ENCODE measurements around the gene PFDN4.

GRCh38 chr20:53757457-53757925 is 163.9 kb upstream of the ZNF217 start:
- RRBS, result 92% methylated on average over 4 of the region's 18 CpGs

DNA sequence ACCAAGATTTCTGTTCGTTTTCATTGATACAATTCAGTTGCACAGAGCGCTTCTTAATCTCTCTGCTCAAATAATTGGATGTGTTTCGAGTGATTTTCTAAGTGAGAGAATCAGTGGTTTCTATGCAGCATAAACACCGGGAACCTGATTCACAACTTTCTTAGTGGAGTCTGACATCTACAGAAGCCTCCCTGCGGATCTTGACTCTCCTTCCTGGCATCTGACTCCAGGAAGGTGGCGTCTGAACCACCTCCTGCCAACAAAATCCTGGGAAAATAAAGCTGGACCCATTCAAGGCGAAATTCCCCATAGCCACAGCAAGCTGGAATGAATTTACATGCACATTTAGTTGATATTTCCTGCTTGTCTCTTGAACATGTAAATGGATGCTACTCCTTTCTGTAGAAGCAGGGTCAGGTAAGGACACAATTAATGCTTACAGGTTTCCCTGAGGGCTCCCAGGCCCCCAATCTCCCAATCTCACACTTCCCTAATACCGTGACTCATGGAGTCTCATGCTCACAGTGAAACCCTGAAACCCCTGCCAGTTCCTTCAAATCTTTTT is 197.3 kb upstream of the ZNF217 start:
- RRBS, result no CpG with 5 or more reads among the region's 8 CpGs

DNA sequence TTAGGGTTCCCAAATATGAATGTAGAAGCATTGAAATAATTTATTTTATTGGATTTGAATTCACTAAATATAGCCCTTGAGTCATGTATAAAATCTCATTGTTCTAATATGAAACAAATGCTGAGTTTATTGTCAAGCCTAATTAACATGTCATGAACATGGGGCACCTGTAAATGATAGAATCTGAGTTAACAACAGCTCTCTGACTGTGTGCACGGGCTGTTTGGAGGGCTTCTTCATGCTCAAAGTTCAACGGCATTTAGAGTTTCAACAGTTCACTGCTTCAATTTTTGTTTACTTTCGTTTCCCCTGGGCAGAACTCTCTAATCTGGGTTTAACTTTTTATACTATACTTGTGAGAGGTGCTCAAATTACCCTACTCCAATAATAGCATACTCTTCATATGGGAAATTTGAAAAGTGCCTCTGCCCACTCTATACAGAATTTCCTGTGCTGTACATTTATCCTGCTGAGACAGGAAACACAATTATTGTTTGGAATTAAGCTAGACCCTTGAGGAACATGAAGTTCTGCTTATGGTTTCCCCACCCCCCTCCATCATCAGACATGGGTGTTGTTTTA is 236.4 kb upstream of the ZNF217 start:
- RRBS, result no CpG with 5 or more reads among the region's 3 CpGs

DNA sequence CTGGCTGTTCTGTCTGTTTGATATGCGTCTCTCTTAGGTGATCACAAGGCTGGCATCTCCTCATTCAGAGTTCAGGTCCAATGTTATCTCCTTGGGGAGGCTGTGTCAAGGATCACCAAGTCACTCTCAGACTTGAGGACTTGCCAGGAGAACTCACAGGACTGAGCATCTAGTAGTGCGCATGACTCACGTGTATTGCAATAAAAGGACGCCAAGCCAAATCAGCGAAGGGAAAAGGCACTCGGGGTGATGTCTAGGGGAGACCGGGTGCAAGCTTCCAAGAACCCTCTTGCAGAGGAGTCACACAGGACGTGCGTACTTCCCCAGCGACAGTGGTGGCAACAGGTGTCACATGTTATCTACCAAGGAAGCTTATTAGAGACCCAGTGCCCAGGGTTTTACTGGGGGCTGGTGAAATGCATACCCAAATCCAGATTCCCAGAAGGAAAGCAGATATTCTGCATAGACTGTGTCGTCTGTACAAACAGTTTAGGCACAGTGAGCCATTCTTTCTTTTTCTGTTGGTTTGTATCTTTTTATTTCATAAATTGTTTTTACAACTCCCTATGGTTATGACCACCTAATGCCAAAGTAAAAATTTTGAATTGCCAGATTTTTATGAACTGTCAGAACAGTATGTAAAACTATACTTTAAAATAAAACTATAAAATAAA is 234.8 kb downstream of the BCAS1 start:
- RRBS, result no CpG with 5 or more reads among the region's 11 CpGs

DNA sequence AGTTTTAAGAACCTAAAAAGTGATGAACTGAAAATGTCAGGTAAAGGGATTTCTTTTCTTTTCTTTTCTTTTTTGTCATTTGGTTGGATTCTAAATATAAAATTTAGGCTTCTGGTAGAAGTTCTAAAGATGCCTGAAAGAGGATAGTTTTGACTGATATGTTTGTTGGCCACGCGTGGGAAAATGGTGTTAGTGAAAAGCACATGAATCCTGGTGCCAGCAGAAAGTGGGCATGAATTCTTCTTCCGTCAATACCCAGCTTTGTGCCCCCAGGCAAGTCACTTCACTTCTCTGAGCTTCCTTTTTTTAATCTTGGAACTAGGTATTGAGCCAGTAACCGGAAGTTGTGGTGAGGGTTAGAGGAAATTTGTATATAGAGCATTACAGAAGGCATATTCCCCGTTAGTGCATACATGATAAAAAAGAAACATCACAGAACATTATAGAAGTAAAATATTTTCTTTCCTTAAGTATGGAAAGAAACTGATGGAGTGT is 223.3 kb downstream of the BCAS1 start:
- RRBS, result no CpG with 5 or more reads among the region's 5 CpGs

DNA sequence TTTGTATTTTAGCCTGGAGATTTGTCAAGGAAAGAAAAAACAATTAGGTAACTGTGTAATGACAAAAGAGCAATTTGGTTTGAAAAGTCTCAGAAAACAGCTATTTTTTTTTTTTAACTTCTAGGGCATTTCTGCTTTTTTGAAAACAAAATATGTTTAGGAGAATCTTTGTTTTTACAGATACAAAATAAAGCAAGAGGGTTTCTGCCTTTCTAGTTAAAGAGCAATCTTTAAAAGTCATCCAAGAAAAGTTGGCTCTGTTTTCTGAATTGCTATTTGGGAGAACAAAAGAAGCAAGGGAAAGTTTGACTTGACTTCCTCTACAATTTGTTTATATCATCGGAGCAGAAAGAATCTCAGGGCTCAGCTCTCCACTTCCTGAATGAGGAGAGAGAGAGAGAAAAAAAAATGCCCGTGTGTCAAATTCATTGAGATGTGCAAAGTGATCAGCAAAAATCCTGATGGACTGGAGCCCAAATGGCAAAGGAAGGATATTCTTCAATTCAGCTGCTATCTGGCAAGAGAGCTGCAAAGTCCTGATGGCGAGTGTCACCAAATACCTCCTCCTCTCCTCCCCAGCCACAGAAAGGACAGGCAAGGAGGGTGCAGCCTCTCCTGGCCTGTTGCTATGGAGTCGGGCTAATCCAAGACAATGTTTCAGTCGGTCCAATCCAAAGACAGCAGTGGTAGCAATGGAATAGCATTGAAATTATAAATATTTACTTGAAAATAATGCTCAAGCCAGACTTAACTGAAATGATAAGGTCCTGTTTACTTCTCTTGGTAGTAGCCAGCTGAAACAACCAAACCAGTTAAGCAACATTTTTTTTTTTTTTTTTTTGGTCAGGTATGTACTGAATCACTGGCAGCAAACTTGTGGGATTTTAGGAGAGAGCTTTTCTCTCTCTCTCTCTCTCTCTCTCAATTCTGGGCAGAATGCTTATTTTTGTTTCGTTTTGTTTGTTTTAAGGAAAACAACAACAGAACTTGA is 204.5 kb downstream of the BCAS1 start:
- RRBS, result no CpG with 5 or more reads among the region's 6 CpGs

DNA sequence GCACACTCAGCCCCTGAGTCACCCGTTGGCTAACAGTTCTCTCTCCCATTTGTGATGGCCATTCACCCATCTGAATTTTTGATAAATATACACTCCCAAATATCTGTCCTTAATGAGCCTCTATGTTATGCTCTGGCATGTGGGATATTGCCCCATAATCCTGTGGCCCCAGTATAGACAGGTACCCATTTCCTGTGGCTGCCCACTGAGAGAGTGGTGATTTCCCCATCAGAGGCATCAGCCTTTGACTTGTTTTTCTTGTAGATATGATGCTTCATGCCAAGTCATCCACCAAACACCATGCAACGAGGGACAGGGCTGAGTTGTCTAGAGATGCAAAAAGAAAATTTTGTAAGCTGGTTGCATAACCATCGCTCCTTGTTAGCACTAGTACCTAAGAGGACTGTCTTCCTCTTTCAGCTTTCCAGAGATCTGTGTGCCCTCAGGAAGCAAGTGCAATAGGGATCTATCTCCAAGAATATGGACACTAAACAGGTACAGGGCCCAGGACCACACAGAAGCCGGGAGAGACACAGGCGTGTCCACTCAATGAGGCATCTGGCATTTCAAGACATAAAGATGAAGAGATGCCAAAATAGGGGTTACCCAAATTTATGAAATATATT is 166.8 kb downstream of the BCAS1 start:
- RRBS, result no CpG with 5 or more reads among the region's 5 CpGs

- RRBS, result no CpG with 5 or more reads among the region's 5 CpGs
Observed at GRCh38 chr20:53910305-53910730, 160.1 kb downstream of the BCAS1 start.

- RRBS, result no CpG with 5 or more reads among the region's 9 CpGs
Observed at GRCh38 chr20:53941913-53942683, 128.3 kb downstream of the BCAS1 start.

GRCh38 chr20:54017947-54018247 is 52.5 kb downstream of the BCAS1 start:
- RRBS, result no CpG with 5 or more reads among the region's 3 CpGs

DNA sequence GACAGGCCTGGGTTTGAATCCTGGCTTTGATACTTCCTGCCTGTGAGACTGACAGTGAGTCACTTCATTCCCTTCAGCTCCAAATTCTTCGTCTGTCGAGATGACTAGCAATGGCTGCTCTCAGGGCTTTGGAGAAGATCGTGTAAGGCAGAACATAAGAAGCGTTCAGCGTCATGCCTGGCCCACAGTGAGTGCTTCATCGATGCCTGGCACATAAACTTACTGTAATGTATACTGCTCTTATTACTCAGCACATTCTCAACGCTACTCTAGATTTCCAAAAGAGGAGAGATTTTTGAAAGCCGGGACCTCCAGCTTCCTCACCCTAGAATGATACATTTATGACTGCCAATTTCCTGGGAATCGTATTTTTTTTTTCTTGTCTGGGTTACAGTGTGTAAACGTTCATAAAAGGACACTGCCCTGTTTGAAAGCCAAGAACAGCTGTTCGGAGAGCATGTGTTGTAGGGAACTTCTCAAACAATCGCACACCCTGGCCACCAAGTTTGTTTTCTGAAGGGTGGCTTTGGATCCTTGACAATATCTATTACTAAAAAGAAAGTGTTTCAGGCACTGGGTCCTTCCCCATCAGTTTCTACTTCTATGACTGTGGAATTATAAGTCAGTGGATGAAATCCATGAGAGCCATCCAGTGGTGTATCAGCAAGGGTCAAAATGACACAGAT is 16.3 kb upstream of the BCAS1 start:
- RRBS, result no CpG with 5 or more reads among the region's 12 CpGs

GRCh38 chr20:54207480-54208228 is at the start of gene PFDN4:
Gene PFDN4, plus strand, starts transcription at chr20:54208087.
- RRBS, result 3% methylated on average over 6 of the region's 51 CpGs

DNA sequence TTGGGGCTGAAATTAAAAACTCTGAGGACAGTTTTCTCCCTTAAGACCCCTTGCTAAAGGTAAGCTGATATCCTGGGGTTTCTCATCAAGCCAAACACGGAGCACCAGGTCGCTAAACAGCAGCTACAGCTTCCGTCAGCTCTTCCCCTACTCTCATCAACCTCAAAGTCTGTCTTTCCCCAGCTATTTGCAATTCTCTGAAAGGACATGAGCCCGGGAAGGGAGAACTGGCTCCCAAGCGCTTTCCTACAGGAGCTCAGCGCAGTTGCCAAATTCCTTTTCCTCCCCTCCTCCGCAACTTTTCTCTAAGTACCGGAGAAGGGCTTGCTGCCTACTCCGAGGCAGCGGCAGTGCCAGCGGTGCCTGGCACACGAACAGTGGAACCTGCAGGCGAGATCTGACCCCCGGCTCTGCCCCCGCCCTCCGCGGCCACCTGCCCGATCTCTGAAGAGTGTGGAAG is 2.3 kb downstream of the CBLN4 start:
- RRBS, result 21% methylated on average over 13 of the region's 18 CpGs

GRCh38 chr20:56367712-56368926 is 9.3 kb downstream of the FAM210B start:
- RRBS, result no CpG with 5 or more reads among the region's 10 CpGs

DNA sequence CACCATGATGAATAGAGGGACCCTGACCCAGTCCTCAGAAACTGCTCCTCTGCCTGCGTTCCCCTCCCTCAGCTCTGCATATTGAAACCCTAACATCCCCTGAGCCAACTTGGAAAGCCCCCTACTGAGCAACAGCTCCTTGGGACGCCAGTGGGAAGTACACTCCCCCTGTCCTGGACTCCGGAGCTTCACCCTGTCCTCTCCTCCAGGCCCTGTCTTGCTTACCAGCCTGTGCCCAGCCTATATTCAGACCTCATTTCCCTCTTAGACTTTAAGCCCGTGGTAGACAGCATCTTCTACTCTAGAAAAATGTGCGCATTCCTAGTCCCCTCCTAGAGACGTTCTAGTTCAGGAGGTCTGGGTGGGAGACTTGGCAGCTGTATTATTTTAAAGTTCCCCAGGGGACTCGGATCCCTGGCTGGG is 24.2 kb upstream of the RTF2 start:
- RRBS, result no CpG with 5 or more reads among the region's 7 CpGs

GRCh38 chr20:57247499-57247880 is 19.0 kb downstream of the BMP7 start:
- RRBS, result no CpG with 5 or more reads among the region's 6 CpGs

DNA sequence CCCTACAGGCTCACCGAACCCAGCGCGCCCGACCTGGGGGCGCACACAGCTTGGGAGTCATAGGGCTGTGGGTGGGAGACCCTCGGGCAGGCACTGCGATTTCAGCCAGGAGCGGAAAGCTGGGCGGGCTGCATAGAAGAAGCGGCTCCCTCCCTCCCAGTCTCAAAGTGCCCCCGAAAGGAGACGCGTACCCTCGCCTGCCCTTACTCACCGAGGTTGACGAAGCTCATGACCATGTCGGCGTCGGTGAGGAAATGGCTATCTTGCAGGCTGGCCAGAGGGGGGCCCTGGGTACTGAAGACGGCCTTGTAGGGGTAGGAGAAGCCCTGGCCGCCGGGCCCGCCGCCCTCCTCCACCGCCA is 967 bp downstream of the BMP7 start:
- RRBS, result no CpG with 5 or more reads among the region's 25 CpGs

DNA sequence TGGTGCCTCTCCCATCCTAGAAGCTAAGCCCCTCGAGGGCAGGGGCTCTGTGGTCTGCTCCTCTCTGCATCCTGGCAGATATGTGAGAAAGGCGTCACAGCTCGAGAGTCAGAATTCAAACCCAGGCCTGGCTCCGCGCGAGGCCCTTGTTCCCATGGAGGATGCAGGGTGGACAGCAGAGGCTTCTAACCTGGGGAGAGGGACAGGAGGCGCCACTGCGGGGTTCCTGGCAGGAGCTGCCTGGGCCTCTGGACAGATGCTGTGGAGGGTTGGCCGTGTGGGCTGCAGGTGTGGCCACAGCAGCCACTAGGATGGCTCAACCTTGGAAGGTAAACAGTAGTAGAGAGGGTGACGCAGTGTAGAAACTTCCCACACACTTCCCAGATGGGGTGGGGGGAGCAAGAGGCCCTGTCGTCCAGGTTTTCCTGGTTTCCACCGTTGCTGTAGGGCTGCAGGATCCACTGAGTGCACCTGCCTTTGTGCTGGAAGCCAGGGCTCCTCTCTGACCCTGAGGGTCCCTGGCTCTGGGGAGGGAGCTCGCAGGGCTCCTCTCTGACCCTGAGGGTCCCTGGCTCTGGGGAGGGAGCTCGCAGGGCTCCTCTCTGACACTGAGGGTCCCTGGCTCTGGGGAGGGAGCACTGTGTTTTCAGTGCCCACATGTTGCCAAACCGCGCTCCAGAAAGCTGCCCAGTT is 14.2 kb downstream of the RBM38 start:
- RRBS, result no CpG with 5 or more reads among the region's 16 CpGs

DNA sequence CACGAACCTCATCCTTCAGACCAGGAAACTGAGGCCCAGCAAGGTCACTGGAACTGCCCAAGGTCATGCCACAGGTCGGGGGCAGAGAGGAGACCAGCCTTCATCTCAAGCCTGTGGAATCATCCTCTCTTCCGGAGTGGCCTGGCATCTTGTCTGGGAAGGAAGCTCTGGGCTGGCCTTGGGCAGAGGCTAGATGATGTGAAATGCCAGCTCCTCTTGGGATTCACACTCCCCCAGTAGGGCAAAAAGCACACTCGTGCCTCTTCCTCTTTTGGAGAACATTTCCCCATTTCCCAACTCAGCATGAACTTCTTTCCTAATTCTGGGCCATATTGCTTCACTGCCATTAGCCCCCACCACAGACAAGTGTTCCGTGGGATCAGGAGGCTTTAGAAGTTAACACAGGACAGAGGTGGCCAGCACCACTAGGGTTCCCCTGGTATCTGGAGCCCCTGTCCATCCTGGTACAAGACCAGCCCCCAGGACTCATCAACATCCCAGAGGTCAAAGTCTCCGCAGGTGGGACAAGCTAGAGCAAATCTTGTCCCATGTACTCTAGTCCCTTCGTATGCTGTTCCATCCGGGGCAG is 20.8 kb downstream of the PCK1 start:
- RRBS, result no CpG with 5 or more reads among the region's 8 CpGs

GRCh38 chr20:57686080-57686997 is 23.5 kb downstream of the PMEPA1 start:
- RRBS, result no CpG with 5 or more reads among the region's 13 CpGs

All from GM19240 (cell line).